ENCODE measurements around a stretch of chr7.

DNA sequence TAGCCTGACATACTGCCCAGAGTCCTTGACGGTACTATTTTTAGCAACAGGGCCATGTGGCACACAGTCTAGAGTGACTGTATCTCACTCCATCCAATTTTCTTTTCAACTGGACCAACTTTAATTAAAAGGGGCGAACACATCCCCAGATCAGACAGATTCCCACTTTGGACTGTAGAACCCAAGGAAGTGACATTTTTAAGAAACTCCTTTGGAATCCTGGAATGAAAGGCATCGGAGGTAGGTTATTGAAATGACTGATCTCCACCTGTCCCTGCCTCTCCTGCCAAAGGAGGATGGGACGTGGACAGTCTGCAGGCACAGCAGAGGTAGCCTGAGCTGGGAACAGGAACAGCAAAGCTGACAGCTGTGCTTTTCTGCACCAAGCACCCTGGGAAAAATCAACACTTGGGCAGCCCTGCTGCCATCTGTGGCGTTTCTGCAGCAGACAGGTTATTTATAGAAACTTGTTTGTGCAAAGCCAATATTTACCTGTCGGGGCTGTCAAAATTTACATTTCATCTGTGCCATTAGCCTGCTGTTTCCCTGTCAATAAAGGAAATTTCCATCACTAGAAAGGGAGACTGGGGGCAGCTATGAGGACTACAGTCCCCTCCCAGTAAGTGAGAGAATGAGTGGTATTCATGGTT lies 221.6 kb upstream of the AOAH start:
- PRO-cap = no peak

- PRO-cap = no peak
Measured at GRCh38 chr7:36967298-36967867, 243.1 kb upstream of the AOAH start.

GRCh38 chr7:37031720-37032555 lies 307.6 kb upstream of the AOAH start:
- PRO-cap = no peak

- PRO-cap = no peak
Measured at GRCh38 chr7:37293621-37293894, 155.1 kb downstream of the ELMO1 start.

DNA sequence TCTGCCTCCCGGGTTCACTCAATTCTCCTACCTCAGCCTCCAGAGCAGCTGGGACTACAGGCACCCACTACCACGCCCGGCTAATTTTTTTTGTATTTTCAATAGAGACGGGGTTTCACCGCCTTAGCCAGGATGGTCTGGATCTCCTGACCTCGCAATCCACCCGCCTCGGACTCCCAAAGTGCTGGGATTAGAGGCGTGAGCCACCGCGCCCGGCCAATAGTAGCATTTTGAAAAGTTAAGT lies 4.1 kb downstream of the ELMO1 start:
- PRO-cap = no peak

DNA sequence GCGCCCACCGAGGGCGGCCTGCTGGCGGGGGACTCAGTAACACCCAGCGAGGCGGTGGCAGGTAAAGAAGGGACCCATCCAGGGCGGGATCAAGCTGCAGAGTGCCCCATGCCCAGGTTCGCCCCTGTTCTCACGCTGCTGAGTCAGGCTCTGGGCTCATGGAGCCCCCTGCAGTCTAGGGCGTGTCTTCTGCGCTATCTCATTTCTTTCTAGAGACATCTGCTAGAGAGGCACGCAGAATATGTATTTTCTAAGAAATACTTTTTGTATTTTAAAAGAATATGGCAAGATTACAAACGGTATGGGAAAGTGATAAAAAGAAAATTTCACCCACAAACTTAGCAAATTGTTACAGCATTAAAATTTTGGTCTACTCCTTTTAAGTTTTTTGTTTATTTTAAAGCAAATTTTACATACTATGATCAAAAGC lies 966 bp downstream of the EPDR1 start:
- PRO-cap = bidirectional peak, plus-strand start at position 212 of the sequence, minus-strand start at position 132 of the sequence

DNA sequence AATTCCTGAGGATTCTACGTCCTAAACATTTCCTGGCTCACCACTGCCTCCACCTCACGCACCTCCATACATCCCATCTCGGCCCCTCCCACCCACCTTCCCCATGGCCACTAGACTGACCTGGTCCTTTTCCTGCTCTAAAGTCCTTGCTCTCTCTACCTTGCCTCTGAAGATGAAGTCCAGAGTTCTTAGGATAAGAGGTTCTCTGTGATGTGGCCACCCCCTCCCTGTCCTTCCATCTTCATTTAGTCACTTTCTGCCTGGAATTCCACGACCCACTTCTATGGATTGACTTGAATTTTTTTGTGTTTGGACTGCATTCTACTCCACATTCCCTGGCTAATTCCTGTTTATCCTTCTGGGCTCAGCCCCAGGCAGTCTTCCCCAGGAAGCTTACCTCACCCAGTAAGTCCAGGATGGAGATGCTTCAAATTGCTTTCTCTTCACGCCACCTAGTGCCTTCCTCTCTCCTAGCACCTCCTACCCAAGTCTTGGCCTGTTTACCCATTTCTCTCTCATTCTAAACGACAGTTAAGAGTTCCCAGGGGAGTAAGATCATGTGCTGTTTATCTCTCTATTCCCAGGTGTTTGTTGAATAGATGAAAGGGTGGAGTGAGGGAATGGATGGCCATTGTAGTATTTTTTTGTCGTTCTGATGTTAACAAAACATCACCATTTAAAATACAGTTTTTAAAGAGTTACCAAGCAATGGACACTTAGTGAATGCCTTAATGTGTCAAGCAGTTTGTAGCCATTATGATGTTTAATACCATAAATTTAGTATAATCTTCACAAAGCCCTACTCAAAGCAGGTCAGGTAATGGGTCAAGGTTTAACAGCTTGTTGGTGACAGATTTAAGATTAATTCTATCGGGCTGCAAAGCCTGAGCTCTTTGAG lies 140.8 kb downstream of the STARD3NL start:
- PRO-cap = no peak

DNA sequence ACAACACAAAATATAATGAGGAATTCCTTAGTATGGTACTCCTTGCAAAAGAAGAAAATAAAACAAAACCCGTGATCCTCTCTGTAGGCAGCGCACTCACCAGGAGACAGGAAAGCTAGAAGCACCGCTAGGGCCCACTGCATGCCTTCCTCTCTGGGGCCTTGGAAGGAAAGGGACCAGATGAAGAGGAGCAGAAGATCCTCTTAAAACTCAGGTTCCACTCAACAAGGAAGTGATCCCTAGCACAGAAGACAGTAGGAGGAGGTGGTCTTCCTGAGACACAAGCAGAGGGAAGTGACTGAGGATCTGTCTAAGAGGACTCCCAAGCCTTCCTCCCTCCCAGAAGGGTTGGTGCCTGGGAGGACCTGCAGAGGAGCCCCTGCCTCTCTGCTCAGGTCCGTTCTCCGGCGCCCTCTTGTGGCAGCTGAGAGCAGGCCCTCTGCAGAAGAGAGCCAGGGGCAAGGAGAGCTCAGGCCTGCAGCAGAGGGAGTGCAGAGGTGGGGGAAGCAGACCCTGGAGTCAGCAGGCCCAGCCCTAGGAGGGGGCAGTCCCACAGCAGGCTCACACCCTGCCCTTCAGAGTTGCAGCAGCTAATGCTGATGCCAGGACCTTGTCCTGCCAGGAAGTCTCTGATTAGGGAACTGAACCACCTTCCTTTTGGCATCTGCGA lies 185.3 kb downstream of the STARD3NL start:
- PRO-cap = no peak

GRCh38 chr7:38714712-38714911 lies 83.4 kb upstream of the AMPH start:
- PRO-cap = no peak

DNA sequence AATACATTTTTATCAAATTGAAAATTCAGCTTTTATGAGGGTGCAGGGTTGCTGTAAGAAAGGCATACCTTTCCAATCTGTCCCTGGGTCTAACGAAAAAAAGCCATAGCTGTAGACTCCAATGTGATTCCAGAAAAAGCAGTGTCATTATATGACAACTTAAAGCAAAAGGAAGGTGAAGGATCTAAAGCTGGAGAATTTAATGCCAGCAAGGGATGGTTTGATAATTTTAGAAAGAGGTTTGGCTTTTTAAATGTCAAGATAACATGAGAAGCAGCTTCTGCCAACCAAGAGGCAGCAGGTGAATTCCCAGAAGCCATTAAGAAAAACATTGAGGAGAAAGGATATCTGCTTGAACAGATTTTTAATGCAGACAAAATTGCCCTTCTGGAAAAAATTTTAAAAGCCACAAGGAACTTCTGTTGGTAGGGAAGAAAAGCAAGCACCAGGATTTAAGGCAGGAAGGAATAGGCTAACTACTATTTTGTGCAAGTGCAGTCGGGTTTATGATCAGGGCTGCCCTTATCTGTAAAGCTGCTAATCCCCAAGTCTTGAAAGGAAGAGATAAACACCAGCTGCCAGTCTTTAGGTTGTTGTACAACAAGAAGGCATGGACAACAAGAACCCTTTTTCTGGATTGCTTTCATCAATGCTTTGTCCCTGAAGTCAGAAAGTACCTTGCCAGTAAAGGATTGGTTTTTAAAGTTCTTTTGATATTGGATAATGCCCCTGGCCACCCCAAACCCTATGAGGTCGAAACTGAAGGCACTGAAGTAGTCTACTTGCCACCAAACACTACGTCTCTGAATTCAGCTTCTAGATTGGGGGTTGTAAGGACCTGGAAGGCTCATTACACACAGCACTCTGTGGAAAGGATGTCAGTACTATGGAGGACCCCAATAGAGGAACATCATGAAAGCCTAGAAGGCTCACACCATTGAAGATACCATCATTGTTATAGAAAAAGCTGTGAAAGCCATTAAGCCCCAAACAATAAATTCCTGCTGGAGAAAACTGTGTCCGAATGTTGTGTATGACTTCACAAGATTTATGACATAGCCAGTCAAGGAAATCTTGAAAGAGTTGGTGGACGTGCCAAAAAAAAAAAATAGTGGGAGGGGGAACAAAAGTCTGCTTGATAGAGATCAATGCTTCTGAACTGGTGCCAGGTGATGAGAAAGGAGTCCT lies 40.7 kb downstream of the RALA start:
- PRO-cap = no peak

- PRO-cap = no peak
Measured at GRCh38 chr7:39690146-39690657, 66.8 kb downstream of the RALA start.

- PRO-cap = no peak
Measured at GRCh38 chr7:40087963-40088312, 46.5 kb downstream of the MPLKIP start.

GRCh38 chr7:40096182-40097252 lies 37.9 kb downstream of the MPLKIP start:
- PRO-cap = no peak

GRCh38 chr7:40469922-40470546 lies 335.2 kb downstream of the SUGCT start:
- PRO-cap = no peak

DNA sequence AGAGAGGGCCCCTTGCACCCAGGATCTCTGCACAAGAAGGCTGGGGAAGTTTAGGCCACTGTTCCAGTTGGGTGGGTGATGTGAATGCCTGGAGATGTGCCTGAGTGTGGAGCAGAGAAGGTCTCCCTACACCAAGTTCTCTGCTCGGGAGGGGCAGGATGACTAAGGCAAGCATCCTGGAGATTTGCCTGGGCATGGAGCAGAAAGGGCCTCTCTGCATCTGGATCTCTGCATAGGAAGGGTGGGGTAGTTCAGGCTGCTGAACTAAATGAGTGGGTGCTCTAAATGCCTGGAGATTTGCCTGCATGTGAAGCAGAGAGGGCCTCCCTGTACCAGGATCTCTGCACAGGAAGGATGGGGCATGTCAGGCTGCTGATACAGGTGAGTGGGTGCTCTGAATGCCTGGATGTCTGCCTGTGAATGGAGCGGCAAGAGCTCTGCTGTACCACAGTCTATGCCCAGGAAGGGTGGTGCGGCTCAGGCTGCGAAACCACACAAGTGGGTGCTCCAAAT lies 680.7 kb downstream of the SUGCT start:
- PRO-cap = no peak

- PRO-cap = unidirectional peak, plus-strand start at chr7:40900215
Measured at GRCh38 chr7:40899877-40900410, 765.1 kb downstream of the SUGCT start.

GRCh38 chr7:41418415-41418773 lies 284.5 kb downstream of the INHBA start:
- PRO-cap = no peak

DNA sequence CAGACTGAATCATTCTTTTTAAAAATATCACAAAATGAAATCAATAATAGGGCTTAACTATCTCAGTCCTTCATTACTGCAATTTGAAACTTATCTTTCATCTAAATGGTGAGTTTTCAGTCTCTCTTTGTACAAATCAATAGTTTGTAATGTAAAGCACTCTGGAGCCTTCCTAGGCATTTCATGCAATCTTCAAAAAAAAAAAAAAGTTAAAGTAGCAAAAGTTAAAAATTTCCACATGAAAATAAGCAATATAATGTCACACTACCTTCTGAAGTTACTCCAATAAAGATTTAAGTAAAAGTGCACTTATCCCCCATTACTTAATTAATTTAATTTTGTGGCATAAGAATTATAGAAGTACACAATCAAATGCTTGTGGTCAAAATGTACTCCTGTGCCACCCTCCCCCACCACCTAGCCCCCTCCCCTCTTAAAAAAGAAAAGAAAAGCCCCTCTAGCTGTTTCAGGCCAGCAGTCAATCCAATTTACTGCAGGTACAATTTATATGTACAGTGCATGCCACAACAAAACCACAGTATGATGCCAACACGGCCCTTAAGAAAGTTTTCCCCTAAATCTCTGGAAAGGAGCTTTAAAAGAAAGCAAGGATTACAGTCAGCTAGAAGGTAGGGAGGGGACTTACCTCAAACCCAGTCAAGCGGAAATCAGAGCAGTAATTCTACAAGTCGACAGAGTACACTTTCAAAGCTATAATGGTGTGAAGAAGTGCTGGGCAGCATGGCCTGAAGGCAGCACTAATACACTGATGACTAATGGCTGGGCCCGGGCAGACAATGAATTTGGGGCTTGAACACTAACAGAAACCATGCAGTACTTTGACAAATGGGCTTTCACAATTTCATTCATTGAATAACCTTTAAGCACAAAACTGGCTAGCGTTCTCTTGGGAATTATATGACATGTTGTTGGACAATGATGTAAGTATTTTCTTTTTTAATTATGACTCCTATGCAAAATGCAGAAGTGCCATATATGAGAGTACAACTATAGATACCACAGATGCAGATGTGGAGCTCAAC lies 5.0 kb downstream of the GLI3 start:
- PRO-cap = no peak

DNA sequence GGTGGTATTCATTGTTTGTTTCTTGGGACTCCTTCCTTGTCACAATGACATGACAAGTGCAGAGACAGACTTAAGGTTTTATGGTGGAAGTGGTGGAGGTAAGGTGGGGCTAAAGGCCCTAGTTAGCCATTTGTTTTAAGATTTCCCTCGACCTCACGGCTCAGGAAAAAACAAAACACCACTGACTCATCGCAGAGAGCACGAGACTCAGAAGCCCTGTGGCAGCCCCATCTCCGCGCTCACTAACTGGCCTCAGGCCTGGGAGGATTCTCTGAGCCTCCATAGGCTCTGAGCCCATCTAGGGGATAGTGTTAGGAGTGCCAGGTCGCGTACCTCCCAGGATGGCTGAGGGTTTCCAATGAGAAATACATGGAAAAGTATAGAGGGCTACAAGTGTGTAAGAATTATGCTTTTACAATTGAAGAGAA lies 2.0 kb upstream of the GLI3 start:
- PRO-cap = no peak

DNA sequence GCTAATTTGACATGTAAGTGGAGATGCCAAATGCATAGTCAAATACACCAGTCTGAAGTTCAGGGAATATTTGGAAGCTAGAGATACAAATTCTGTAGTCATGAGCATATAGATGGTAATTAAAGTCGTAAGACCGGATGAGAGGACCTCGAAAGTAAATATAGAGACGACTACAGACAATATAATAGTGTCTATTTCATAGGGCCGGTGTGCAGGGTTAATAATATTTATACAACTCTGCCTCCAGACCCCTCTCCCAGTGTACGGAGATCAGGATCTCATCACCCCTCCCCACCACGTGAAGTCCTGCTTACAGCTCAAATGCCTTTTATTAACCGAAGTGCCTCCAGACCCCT lies 598 bp upstream of the STK17A start:
- PRO-cap = no peak

Measured in trachea (tissue), 1 donor.